PC-3 (cell line): ENCODE data around the gene NPIPB8.

DNA sequence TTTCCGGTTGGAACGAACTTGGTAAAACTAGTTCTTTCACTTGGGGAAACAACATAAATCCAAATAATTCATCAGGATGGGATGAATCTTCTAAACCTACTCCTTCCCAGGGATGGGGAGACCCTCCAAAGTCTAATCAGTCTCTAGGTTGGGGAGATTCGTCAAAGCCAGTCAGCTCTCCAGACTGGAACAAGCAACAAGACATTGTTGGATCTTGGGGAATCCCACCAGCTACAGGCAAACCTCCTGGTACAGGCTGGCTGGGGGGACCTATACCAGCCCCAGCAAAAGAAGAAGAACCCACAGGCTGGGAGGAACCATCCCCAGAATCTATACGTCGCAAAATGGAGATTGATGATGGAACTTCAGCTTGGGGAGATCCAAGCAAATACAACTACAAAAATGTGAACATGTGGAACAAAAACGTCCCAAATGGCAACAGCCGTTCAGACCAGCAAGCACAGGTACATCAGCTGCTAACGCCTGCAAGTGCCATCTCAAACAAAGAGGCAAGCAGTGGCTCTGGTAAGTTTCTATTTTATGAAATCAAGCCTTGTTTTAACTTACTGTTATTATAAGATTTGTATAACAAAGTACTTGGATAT is 54.4 kb upstream of the SLC5A11 start:
- RAMPAGE, long total RNA: no peak

DNA sequence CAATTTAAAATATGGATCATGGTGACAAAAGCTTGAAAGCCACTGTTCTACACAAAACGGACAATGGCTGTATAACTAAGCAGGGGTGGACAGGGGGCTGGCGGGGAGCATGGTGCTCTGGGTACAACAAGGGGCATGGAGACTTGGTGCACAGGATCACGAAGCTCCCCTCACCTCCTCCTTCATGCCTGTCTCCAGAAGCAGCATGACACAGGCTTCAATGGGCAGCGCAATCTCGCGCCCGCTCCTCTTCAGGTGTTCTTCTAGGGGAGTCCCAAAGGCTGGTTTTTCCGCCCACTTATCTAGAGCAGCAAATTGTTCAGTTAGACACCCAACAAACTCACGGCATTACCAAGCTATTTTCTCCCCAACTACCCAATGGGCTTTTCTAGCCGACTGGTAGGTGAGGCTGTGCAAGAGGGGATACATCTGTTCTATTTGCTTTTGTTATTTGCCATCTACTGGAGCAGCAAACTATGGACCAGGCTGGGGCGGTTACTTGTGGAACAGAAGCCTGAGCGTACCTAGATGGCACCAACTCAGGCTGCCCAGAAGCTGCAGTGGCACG is 60.7 kb downstream of the ARHGAP17 start:
- RAMPAGE, long total RNA: no peak

GRCh38 chr16:25060828-25061279 is 45.7 kb upstream of the ARHGAP17 start:
- RAMPAGE, long total RNA: no peak

DNA sequence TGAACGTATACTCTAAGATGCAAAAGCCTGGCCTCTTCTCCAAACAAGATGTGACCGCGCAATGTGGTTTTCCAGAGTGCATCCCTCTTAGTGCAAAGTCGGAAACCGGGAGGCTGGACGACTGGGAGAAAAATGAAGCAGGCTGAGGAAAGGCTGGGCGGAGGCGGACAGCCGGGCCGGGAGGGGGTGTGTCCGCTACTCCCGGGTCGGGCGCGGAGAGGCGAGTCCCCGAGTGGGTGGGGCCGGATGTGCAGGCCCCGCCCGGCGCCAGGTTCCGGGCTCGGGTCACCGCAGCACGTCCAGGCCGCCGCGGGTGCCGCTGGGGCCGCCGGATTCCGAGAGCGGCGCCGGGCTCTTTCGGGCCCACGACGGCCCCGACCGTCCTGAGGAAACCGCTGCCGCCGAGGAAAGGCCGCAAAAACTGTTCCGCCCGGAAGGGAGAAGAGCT is 313 bp downstream of the ZKSCAN2 start:
- RAMPAGE, long total RNA: no peak

- RAMPAGE, long total RNA: no peak
Observed at GRCh38 chr16:26032641-26033136, 340.9 kb downstream of the HS3ST4 start.

DNA sequence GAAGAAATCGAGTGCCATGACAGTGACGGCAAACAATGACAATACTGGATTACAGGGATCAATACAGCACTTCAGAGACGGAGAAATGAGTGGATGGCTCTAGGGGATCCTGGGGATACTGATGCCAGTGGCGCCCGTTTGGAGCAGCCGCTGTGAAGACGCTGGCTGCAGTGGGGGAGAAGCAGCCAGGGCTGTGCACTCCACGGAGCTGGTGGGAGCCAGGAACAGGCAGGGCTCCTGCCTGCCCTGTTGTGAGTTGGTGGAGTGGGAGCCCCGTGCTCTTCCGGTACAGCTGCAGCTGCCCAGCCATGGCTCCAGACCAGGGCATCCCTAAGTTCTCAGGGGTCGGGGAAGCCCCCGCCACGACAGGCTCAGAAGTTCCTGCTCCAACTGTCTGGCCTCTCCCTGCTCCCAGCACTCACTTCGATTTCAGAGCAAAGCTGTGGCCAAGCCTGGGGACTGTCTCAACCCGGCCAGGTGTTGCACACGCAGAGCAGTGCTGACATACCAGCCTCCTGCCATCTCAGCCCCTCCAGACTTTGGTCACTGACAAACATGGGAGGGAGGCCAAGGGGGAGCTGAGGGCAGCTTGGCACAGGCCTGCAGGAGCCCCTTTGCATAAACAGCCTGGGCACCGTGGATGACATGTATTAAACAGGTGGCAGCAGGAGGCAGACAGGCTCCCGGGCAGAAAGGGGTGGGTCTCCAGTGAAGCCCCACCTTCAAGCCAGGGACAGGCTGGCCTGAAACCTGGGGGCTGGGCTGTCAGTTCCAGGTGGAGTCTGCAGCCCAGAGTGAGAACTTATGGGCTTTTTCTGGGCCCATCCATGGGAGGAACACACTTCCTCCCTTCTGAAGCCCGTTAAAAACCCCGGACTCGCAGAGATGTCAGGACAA is 13.9 kb upstream of the KDM8 start:
- RAMPAGE, long total RNA: no peak

DNA sequence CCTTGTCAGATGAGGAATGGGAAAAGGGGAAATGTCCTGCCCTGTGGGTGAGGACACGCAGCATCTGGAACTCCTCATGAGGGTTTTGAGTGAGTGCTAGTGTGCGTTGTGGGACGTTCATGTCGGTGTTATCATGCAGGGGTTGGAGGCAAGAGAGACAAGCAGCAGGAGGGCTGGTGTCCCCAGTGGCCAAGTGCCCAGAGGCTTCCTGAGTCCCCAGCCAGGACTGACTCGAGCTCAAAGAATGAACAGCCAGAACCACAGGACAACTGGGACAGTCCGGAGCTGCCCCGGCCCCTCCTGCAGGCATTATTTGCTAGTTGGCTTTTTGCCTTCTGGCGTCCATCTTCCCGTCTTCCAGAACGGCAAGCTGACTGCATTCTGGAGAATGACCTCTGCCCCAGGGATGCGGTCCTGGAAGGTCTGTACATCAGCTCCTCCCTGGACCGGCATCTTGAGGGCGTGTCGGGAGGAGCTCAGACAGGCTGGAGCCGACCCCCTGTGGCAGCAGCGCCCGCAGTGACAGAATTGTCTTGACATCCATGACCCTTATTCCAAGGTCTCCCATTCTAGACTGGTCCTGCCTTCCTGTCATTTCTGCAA is 19.5 kb downstream of the KDM8 start:
- RAMPAGE, long total RNA: no peak

GRCh38 chr16:27521998-27522772 is 27.5 kb downstream of the GTF3C1 start:
- RAMPAGE, long total RNA: no peak

DNA sequence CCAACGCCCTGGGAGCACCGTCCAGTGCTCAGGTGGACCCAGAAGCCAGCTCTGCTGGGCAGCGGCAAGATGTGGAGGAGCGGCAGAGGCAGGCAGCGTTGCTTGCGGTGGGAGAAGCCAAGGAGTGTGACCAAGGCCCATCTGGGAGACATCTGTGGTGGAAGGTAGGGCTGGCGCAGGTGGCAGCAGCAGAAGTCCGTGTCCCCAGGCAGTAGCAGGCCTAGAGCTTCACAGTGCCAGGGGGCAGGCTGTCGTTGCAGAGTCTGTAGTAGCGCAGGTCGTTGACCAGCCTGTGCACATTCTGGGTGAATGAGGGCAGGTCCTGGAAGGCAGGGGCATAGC is 34.8 kb upstream of the GSG1L start:
- RAMPAGE, long total RNA: no peak

DNA sequence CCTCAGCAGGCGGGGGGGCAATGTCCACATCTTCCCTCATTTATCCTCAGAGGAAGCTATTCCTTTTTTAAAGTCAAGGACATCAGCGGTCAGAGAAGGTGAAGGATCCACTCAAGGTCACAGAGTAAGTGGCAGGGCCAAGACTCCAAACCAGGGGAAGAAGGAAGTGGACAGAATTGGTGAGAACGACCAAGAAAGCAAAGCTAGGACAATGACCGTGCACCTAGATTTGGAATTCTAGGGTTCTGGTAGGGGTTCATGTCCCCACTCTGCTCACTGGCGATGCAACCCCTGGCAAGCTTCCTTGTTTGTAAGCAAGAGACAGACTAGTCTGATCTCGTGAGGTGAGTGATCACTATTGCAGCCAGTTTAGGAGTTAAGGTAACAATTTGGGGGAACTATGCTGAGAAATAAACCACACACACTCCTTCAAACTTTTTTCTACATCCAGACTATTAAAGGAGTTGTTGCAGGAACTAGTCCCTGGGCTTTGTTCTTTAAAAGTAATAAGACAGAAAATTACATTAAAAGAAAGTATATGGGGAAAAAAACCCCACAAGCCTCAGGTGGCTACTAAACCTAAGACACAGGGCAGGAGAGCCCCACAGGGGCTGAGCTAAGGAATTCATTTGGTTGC is 48.1 kb downstream of the XPO6 start:
- RAMPAGE, long total RNA: no peak

- RAMPAGE, long total RNA: no peak
Observed at GRCh38 chr16:28170918-28171285, 40.9 kb downstream of the XPO6 start.

- RAMPAGE, long total RNA: no peak
Observed at GRCh38 chr16:28193624-28194261, 18.0 kb downstream of the XPO6 start.

- RAMPAGE, long total RNA: no peak
Observed at GRCh38 chr16:28542768-28543488, 4.2 kb upstream of the NUPR1 start.

DNA sequence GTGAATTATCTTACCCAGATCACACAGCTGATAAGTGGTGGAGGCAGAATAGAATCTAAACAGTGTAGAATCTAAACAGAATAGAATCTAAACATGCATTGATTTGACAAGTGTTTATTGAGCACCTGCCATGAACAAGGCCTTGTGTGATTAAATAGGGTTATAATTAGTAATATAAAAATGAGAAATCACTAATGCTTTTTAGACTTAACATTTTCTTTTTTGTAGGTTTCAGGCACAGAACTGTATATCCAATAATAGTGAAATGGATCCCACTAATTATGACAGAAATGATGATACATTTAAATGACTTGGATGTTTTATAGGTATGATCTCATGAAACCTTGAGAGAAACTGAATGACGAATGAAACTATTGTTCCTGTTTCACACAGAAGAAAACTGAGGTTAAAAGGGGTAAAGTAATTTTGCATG is at the start of gene NPIPB8:
TSS of gene NPIPB8 (plus strand) at position 320 of the 433 bp plus-strand sequence.
- RAMPAGE, long total RNA: no peak

DNA sequence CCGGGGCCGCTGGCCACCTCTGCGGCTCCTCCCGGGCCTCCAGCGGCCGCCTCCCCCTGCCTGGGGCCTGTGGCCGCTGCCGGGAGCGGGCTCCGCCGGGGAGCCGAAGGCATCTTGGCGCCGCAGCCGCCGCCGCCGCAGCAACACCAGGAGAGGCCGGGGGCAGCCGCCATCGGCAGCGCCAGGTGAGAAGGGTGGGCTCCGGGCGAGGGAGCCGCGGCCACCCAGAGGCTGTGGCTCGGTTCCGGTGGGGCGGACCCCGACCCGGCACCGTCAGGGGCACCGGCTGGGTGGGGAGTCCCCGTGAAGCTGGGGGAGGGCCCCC is 537 bp downstream of the ATXN2L start:
- RAMPAGE, long total RNA: no peak

GRCh38 chr16:28825950-28827290 is 3.6 kb downstream of the ATXN2L start:
- RAMPAGE, long total RNA: no peak

GRCh38 chr16:28844991-28845770 is 967 bp downstream of the TUFM start:
- RAMPAGE, long total RNA: no peak

- RAMPAGE, long total RNA: no peak
Observed at GRCh38 chr16:28866358-28867284, 3.0 kb downstream of the SH2B1 start.

DNA sequence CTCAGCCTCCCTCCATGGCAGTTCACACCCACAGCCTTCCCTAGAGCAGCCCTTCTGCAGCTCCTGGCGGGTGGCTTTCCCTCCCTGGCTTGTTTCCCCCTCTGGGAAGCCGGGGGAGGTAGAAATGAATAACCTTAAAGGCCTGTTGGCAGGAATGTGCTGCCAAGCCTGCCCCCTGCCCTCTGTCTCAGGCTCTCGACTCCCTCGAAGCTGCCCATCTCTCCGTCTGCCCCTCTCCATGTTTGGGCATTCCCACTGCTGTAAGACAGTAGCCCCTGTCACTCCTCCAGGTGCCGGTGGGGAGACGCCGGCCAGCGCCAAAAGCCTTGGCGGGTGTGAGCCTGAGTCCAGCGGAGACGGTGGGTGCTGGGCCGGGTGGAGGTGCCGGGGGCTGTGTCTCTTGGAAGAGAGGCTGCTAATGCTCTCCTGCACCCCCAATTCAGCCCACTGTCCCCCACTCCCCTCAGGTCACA is 2.1 kb upstream of the ATP2A1 start:
- RAMPAGE, long total RNA: no peak

DNA sequence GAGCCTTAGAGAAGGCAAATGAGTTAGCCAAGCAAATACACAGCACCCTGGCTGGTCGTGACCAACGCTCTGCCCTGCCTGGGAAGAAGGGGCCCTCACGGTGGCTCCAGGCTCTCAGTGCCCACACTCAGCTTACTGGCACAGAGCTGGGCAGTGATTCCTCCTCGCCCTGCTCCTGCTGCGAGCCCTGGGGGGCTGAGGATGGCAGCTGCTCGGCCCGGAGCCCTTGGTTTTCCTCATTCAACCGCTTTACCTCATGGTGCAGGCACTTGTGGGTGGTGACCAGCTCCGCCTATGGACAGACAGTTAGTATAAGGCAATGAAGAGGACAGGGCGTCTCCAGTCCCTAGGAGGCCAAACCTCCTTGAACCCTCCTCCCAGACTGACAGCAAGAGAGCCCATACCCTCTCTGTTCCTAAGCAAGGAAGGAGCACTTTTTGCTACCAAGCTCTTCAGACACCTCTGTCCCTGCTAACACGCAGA is 16.5 kb downstream of the RABEP2 start:
- RAMPAGE, long total RNA: no peak